Vagina (tissue), 1 donor: Measurements from ENCODE around the genes ABCB8 and ASB10.

- PRO-cap, result no peak
- RAMPAGE, long total RNA, result no peak
These were observed 6.4 kb downstream of the TMEM176B start for GRCh38 chr7:150793684-150794330.

DNA sequence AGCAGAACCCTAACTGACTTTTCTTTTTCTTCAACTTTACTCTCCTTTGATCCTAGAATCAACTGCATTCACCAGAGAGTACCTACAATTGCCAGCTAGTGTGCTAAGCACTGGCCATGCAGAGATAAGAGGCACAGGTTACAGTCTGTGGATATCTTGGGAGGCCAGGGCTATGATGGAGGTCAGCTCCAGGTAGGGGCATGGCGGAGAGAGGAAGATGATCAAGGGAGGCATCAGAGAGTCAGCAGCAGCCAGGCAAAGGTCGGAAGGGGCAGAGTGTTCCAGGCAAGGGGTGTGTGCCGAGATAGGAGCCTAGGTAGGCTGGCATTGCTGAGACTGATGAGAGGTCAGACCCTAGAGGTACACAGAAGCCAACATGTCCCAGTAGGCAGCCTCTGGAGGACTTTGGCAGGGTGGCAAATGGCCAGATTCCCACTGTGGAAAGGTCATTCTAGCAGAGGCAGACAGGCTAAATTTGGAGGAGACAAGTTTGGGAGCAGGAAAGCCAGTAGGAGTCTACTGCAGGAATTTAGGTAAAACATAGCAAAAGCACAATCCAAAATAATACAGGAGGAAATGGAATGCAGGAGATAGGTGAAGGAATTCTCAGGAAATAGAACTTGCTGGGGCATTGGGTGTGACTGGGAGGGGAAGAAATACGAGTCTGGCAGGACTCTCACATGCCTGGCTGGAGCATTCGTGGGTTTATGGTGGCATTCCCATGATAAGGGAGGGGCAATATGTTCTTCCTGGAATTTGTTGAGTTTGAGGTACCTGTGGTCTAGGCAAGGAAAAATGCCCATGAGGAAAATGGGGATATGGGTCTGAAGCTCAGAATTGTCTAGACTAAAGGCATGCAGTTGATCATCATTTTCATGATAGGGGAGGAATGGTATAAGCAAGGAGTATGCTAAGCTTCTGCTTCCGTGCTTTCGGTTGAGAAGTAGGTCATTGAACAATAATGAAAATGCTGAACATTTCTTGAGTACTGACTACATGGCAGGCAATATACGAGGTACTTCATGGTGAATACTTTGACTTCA is 25.7 kb downstream of the TMEM176A start:
- PRO-cap, result no peak
- RAMPAGE, long total RNA, result no peak

GRCh38 chr7:150953107-150953407 is 25.1 kb downstream of the KCNH2 start:
- PRO-cap, result no peak
- RAMPAGE, long total RNA, result no peak

- PRO-cap, result no peak
- RAMPAGE, long total RNA, result no peak
These were observed 17.2 kb downstream of the KCNH2 start for GRCh38 chr7:150960976-150961267.

- PRO-cap, result no peak
- RAMPAGE, long total RNA, result no peak
These were observed 6.9 kb downstream of the KCNH2 start for GRCh38 chr7:150971095-150971698.

GRCh38 chr7:150975608-150976108 is 2.5 kb downstream of the KCNH2 start:
- PRO-cap, result no peak
- RAMPAGE, long total RNA, result no peak

- PRO-cap, result no peak
- RAMPAGE, long total RNA, result no peak
These were observed 6.7 kb downstream of the ATG9B start for GRCh38 chr7:151017442-151018084.

DNA sequence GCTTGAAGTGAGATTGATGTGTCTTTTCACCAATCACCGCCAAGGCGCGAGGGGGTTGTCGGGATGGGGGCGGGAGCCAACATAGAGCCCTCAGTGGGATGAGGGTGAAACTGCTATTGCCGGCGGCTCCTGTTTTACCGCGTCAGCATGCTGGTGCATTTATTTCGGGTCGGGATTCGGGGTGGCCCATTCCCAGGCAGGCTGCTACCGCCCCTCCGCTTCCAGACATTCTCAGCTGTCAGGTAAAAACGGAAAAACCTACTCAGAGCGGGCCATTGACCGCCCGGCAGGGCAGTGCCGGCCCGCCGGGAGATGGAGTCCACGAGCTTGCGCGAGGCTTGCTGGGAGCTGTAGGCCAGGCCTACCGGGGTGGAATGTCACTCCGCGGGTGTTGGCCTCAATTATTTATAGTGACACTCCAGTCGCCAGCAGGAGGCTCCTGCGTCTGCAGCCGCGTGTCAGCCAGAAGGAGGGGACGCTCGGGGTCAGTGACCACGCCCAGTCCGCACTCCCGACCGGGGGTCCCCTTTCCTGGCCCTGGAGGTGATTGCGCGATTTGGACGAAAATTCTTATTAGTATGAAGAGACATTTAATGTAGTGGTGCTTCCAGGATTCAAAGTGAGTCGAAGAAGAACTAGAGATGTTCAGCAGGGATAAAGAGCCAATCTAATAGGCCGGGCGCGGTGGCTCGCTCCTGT is at the start of gene ABCB8:
ABCB8 (plus strand) TSS at position 82 of the 699 bp plus-strand sequence.
- PRO-cap, result bidirectional peak, plus-strand start at position 84 of the sequence, minus-strand start outside the sequence
- RAMPAGE, long total RNA, result start-site peak on the plus strand centred at position 97 of the sequence, 26 bp wide, 24 reads; start-site peak on the plus strand centred at position 327 of the sequence, 198 bp wide, 17 reads

DNA sequence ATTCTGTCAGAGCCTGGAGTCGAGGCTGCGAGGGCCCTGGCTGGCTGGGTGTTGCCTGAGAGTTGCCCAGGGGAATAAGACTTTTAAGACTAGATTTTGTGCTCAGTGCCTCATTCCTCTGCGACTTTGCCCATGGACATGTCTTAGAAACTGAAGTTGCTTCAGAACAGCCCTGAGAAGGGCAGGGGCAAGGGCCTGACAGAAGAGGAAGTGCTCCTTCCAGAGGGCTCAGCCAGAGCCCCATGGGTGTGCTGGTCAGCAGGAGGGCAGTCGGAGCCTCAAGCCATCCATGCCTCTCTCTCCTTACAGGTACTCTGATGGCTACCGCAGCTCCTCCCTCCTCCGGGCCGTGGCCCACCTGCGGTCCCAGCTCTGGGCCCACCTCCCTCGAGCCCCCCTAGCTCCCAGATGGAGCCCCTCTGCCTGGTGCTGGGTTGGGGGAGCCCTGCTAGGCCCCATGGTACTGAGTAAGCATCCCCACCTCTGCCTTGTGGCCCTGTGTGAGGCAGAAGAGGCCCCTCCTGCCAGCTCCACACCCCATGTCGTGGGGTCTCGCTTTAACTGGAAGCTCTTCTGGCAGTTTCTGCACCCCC is 5.1 kb downstream of the ABCB8 start:
- PRO-cap, result no peak
- RAMPAGE, long total RNA, result no peak

DNA sequence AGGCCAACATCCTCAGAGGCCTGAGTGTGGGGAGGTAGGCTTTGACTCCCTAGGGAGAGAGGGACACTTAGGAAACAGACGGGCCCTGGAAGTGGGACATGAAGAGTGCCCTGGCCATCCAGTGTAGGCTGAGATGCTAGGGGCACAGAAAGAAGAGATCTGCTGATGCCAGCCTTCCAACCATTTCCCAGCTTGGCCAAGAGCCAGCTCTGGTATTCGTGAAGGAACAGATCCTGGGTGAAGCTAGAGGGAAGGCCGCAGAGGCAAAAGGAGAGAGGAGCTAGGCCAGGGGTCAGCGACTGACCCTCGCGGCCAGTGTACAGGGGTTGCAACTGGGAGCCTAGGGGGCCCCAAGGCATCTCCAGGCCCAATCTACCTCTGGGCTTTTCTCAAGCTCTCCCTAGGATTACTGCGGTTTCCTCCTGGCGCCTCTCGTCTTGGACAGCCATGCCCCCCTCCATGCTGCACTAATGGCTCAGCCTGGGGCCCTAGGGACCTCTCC is 306 bp upstream of the ASIC3 start:
- PRO-cap, result no peak
- RAMPAGE, long total RNA, result no peak

- PRO-cap, result no peak
- RAMPAGE, long total RNA, result no peak
These were observed 1.7 kb downstream of the SLC4A2 start for GRCh38 chr7:151060899-151061738.

DNA sequence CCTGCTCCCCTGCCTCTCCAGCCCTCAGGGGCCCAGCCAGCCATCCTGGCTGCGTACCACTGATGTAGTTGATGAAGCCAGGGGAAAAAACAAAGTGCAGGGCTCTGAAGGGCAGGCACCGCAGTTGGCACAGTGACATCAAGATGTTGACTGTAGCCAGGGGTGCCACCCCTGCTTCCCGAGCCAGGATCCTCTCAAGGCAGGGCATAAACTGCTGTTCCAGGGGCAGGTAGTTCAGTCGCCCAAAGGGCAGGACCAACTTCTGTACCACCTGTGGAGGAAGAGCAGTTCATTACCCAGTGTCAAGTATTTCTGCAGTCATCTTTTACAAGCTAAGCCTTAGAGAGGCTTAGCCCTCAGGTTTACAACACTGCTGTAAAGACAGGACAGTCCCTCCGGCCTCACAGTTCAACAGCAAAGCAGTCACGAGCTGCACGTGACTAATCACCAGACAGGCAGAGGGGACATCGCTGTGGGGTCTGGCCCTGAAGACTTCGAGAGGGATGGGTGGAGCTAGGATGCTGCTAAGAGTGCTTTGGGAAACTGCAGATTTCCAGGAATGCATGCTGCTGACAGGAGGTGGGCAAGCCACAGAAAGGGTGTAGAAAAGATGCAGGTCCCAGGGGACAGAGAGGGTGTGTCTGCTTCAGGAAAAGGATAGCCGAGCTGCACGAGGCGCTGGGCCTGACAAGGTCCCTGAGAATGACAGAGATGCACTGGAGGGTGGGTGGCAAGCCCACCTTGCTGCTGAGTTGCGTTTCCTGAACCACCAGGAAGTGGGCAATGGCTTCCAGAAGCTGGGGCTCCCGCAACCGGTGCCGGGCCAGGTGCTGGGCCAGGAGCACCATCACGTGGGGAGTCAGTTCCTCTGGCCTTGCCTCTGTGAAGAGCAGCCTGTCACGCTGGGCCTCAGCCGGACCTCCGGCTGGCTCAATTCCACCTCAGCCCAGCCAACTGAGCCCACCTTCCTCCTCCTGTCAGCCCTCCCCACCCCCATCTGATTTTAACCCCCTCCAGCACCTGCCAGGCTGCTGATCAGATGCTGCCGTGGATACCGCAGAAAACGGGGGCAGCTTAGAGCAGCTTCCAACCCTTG is 2.4 kb downstream of the FASTK start:
- PRO-cap, result unidirectional peak, plus-strand start at position 497 of the sequence
- RAMPAGE, long total RNA, result no peak

DNA sequence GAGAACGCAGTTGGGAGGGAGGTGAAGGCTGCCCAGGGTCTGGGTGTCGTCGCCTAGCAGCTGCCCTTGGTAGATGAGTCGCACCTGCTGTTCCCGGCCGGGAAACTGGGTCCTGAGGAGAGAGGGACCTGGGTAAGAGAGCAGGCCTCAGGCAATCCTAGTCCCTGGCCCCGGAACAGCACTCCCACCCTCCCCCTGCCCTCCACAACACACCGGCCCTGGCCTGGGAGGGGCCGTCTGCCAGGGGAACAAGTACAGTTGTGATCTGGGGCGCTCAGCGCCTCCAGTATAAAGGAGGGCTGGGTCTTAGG is 1.1 kb upstream of the FASTK start:
- PRO-cap, result no peak
- RAMPAGE, long total RNA, result no peak

GRCh38 chr7:151087121-151088093 is 1.1 kb downstream of the AGAP3 start:
- PRO-cap, result bidirectional peak, plus-strand start at chr7:151087569, minus-strand start at chr7:151087451
- RAMPAGE, long total RNA, result no peak

GRCh38 chr7:151088094-151088364 is 1.8 kb downstream of the AGAP3 start:
- PRO-cap, result no peak
- RAMPAGE, long total RNA, result no peak

- PRO-cap, result no peak
- RAMPAGE, long total RNA, result no peak
These were observed 29.5 kb downstream of the GBX1 start for GRCh38 chr7:151137531-151138764.

DNA sequence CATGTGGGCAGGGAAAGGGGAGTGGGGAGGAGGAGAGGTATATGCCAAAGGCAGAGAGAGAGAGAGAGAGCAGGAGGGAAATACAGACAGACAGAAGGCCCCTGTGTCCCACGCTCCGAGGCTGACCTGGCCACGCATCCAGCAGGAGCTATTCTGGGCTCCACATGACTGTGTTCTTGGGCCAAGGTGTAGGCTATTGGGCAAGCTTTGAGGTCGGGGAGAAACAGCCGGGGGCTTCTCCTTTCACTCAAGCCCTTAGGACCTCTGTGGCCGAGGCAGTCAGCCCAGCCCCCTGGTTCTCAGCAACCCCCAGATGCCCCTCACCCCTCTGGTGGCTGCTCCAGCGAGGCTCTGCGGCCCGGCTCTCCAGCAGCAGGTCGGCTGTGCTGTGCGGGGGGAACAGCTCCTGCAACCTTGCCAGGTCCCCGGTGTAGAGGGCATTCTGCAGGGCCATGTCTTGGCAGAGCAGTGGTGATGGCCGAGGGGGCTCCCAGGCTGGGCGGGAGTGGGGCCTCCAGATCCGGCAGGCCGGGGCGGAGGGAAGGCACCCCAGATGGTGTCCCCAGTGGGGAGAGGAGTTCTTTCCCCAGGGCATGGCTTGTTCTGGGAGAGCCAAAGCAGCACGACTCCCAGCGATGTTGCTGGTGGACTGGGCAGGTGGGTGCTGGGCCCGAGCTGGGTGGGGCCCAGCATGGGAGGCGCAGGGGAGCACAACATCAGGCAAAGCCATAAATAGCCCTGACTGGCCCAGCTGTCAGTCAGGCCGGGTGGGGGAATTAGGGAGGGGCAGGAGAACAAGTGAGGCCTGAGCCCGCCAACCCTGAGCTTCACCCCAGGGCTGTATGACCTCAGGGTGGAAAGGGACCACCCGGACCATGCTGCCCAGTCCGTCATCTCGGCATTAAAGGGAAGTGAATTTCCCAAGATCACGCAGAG is at the start of gene ASB10:
ASB10 (minus strand) TSS at position 123 of the 936 bp plus-strand sequence.
- PRO-cap, result no peak
- RAMPAGE, long total RNA, result no peak

DNA sequence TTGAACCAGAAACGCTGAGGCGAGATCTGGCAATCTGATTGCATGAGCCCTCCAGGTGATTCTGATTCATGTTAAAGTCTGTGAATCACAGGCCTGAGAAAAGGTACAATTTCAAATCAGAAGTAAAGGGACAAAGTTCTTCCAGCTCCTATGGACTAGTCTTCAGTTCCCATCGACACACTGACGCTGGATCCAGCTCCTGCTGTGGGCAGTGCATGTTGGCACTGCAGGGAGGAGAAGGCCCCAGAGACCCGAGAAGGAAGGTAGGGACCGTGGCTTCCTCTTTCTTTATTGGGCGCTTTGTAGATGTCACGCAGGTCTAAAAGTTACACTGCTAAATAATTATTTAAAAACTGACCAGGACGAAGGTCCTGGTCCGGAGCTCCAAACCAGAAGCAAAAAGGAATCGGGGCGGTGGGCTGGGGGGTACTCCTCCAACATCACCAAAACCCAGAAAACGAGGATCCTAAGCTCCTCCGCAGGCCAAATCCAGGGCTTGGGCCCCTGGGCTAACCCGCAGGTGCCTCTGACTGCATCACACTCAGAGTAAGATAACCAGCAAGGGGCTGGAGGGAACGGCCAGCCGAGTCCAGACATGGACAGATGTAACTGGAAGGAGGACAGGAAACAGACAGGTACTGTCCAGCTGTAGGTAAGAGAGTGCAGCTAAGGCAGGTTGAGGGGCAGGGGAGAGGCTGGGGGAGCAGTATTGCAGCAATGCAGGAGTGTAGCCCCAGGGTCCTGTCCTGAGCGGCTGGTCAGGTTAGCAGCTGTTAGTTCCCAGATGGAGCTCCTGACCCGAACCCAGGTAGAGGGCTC is 3.2 kb upstream of the H2BK1 start:
- PRO-cap, result no peak
- RAMPAGE, long total RNA, result no peak

- PRO-cap, result no peak
- RAMPAGE, long total RNA, result no peak
These were observed 5.2 kb downstream of the SMARCD3 start for GRCh38 chr7:151243346-151243660.

- PRO-cap, result no peak
- RAMPAGE, long total RNA, result no peak
These were observed 4.8 kb downstream of the SMARCD3 start for GRCh38 chr7:151243661-151244063.